Vagina (tissue), 1 donor: ENCODE results near the genes GTF3C4 and TSC1.

GRCh38 chr9:131866198-131866827 is 126.4 kb upstream of the RAPGEF1 start:
- PRO-cap = no peak
- RAMPAGE, long total RNA = start-site peak on the minus strand at chr9:131866529-131866587, 8 reads

DNA sequence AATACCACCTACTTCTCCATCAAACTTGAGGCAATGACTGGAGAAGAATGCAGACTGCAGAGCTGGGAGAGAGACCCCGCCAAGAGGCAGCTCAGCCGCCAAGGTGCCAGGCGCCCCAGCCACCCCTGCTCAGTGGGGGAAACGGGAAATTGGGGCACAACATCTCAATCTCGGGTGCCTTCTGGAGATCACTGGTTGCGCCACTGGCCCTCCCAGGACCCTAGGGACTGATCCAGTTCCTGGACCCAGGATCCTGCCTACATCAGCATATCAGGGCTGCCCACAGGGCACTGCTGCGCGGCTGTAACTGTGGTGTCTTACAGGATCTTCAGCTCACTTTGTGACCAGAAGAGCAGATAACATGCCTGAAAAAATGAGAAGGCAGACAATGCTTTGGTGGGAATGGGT is 135.1 kb upstream of the RAPGEF1 start:
- PRO-cap = no peak
- RAMPAGE, long total RNA = no peak

DNA sequence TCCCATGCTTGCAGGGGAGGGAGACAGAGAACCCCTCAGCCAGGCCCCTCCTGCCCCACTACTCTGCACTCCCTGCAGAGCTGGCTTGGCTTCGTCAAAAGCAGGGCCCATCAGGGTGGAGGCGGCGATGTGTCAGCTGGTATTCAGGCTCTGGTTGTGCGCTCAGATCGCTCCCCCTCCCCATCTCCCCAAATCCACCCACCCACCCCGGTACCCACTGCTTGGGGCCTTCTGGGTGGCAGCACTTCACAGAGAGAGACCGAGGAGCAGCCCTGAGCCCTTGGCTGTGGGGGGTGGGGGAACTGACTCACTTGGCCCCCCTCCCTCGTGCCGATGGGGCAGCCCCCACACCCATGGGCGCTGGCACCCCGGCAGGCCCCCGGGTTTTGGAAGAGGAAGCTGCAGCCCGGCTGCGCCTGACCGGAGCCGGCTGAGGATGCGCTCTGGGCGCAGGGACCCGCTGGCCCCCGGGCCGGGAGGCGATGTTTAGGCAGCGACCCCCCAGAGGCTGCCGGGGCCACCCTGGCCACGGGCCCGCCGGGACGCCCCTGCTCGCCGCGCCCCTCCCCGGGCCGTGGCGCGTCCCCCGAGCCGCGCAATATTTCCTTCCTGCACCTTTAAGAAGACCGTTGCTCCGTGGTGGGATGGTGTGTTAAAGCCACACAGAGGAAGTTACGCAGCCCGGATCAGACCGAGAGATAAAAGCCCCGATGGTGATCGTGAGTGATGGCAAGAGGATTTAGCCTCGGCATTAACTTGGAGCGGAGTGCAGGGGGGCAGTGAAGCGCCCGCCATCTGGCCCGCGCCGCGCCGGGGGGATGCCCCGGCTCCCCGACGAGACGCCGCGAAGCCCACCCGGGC is 627 bp upstream of the NTNG2 start:
- PRO-cap = no peak
- RAMPAGE, long total RNA = no peak

DNA sequence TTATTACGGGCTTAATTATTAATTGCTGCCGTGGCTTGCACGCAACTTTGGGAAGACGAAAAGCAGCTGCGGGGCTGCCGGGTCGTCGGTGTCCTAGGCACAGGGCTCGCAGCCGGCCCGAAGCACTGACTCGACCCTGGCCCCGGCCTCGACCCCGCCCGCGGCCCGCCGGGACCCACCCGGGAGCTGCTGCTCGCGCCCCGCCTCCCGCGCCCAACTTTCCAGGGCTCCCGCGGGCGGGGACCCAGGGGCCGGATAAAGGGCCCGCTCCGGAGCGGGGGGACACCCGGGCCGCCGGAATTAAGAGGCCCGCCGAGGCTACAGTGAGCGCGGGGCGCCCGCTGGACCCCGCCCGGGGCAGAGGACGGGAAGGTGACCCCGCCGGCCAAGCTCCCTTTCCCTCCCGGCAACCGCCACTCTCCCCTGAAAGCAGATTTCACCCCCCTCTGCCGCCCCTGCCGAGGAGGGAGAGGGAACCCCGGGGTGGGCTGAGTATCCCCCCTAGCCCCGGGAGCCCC is 1.3 kb downstream of the NTNG2 start:
- PRO-cap = no peak
- RAMPAGE, long total RNA = no peak

- PRO-cap = no peak
- RAMPAGE, long total RNA = no peak
These were observed 8.4 kb downstream of the NTNG2 start for GRCh38 chr9:132170219-132170598.

DNA sequence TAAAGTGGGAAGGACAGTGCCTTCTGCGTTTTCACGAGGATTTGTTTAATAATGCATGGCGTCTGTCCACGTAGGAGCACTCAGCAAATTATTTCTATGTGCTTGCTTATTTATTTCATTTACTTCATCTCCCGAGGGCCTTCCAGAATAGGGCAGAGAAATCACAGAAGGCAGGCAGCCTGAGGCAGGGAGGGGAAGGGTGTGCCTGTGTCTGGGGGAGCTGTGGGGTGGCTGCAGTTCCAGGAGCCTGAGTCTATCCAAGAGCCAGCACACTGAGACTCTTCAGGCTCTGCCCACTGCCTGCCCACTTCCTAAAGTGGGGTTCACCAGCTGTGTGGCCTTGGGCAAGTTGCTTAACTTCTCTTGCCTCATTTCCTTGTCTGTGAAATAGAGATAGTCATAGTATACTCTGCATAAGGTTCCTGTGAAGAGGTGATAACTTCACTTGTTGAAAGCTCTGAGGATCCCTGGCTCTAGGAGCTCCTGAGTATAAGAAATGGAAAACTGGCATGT is 55.3 kb downstream of the NTNG2 start:
- PRO-cap = no peak
- RAMPAGE, long total RNA = no peak

DNA sequence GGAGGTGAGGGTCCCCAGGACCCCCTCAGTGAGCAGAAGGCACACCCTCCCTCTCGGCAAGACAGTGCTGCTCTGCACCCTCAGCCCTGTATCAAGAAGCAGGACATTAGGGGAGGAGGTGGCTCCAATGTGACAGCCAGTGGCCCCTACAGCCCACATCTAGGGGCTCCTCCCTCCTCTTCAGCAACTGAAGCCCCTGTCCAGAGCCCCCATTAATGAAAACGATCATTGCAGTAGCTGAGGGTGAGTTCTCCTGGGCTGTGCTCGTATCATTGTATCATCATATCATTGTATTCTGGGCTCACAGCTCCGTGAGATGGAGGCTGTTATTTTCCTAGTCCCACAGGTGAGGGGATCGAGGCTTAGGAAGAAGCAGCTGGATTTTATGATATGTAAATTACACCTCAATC is 71.6 kb downstream of the NTNG2 start:
- PRO-cap = no peak
- RAMPAGE, long total RNA = no peak

GRCh38 chr9:132245140-132245505 is 83.3 kb downstream of the NTNG2 start:
- PRO-cap = unidirectional peak, minus-strand start at chr9:132245235
- RAMPAGE, long total RNA = no peak

DNA sequence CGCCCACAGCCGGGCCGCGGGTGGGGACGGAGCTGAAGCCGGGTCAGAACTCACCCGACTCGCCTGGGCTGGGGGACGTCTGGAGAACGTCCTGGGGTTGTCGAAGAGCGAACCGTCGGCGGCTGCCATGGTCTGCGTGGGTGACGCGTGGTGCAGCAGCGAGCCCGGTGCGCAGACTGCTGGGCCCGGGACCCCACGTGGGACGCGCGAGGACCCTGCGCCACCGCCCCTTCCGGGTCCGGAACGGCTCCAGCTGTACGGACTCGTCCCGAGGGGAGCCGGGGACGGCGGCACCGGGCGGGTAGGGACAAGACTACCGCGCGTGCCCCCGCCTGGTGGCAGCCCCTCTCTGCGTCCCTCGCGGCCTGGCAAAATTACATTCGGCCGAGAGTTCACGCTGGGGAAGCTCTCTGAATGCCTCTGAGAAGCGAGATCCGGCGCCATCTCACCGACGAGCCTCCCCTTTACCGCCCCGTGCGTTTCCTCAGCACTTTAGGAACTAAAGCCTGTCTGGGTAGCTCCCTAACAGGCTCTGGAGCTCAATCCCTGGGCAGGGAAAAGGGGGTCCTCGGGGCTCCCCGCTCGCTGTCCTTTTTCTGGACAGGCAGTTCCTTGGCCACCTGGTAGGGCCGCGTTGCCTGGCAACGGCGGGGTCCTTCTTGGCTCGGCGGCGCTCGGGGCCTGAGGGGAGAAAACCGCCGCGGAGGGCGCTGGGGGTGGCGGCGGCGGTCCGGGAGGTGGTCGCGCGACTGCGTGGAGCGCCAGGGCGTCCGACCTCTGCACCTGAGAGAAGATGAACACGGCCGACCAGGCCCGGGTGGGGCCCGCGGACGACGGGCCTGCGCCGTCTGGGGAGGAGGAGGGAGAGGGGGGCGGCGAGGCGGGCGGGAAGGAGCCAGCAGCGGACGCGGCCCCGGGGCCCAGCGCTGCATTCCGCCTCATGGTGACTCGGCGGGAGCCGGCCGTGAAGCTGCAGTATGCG is at the start of gene GTF3C4:
GTF3C4 (plus strand) TSS at position 659 of the 982 bp plus-strand sequence.
- PRO-cap = bidirectional peak, plus-strand start at position 276 of the sequence, minus-strand start at position 178 of the sequence; bidirectional peak, plus-strand start at position 701 of the sequence, minus-strand start at position 596 of the sequence
- RAMPAGE, long total RNA = start-site peak on the minus strand centred at position 165 of the sequence, 33 bp wide, 76 reads; start-site peak on the plus strand centred at position 688 of the sequence, 56 bp wide, 28 reads

- PRO-cap = no peak
- RAMPAGE, long total RNA = no peak
These were observed 84.0 kb downstream of the AK8 start for GRCh38 chr9:132794090-132794530.

- PRO-cap = no peak
- RAMPAGE, long total RNA = no peak
These were observed 1.3 kb downstream of the SPACA9 start for GRCh38 chr9:132879821-132880591.

GRCh38 chr9:132894385-132894855 is 15.7 kb downstream of the SPACA9 start:
- PRO-cap = no peak
- RAMPAGE, long total RNA = no peak

DNA sequence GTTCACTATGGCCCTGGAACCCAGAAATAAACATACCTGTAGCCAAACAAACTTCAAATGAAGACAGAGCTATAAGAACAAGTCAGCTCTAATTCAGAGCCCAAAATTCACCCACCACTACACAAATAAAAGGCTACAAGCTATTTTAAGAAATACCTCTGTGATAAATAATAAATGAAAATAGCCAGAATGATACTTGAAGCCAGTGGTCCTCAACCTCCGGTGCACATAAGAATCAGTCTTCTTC is 2.4 kb downstream of the TSC1 start:
- PRO-cap = no peak
- RAMPAGE, long total RNA = no peak

DNA sequence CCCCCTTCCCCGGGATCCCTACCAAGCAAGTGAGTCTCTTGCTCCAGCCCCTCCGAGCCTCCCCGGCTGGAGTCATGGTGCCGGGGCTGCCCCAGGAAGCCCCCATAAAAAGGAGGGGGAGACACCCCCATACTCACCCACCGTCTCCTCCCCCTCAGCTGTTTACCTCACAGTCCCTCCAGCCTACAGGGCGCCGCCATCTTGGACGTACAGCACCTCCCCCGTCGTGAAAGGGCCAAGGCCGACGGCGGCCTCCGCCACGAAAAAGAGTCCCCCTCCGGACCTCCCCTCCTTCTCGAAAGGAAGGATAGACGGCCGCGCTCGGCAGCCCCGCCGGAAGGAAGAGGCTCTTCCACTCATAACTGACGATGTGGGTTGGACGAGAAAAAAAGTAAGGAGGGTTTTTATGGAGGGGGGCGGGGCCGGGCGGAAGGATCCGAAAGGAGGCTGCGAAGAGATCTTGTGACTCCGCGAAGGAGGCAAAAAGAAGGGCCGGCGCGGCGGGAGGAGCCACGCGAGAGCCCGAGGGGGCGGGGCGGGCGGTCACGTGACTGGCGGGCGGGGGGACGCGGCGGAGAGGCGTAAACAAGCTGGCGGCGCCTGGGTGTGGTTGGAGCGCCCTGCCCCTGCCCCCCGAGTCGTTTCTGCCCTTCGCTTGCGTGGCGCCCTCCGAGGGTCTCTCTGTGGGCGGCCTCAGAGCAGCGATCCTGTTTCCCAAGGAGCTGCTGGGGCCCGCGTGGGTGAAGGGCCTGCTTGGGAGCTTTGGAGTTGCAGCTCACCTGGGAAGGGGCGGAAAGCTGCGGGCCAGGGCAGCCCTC is at the start of gene TSC1:
TSC1 (minus strand) TSS at position 211 of the 818 bp plus-strand sequence.
- PRO-cap = bidirectional peak, plus-strand start at position 550 of the sequence, minus-strand start at position 211 of the sequence
- RAMPAGE, long total RNA = start-site peak on the minus strand centred at position 216 of the sequence, 27 bp wide, 340 reads

DNA sequence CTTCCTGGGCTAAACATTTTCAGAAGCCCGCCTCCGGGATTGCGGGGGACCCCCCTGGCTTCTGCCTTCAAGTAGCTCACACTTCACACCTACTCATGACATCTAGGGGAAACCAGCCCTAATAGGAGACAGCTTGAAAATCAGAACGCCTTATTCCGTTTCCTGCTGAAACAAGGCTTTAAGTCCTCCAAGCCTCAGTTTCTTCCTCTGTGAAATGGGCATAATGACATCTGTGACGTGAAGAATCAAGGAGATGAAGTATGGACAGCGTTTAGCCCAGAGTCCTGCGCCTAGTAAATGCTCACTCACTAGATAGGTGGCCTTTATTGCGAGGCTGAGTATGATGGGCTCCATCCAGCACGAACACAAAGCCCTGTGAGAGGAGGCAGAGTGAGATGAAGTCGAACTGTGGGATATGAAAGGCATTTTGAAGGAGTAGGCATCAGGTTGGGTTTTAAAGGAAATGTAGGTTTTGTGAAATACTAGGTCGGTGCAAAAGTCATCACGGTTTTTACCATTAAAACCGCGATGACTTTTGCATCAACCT is 881 bp upstream of the TSC1 start:
- PRO-cap = no peak
- RAMPAGE, long total RNA = no peak

- PRO-cap = no peak
- RAMPAGE, long total RNA = no peak
These were observed 6.0 kb upstream of the CEL start for GRCh38 chr9:133055708-133056247.

DNA sequence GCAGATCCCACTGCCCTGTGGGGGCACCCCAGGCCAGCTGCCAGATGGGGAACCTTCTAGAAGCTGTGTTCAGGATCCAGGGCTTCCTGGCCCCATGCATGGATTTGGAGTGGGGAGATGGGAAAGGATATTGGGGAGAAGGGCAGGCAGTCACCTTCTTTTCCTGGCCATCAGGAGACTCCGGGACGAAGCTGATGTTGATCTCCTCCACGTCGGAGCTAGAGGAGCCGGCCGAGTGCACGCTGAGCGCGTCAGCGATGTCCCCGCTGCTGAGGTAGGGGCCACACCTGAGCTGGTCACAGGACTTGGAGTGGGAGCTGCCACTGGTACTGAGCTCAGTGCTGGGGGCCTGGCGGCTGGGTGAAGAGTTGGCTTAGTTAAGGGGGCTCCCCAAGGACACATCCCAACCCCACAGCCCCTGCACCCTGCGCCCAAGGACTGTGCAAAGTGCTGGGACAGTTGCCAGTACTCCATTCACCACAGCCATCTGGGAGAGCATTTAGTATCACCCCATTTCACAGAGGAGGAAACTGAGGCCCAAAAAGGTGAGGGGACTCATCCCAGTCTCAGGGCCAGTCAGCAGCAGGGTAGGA is 19.2 kb downstream of the RALGDS start:
- PRO-cap = no peak
- RAMPAGE, long total RNA = no peak

GRCh38 chr9:133121928-133122503 is 976 bp upstream of the RALGDS start:
- PRO-cap = no peak
- RAMPAGE, long total RNA = no peak

DNA sequence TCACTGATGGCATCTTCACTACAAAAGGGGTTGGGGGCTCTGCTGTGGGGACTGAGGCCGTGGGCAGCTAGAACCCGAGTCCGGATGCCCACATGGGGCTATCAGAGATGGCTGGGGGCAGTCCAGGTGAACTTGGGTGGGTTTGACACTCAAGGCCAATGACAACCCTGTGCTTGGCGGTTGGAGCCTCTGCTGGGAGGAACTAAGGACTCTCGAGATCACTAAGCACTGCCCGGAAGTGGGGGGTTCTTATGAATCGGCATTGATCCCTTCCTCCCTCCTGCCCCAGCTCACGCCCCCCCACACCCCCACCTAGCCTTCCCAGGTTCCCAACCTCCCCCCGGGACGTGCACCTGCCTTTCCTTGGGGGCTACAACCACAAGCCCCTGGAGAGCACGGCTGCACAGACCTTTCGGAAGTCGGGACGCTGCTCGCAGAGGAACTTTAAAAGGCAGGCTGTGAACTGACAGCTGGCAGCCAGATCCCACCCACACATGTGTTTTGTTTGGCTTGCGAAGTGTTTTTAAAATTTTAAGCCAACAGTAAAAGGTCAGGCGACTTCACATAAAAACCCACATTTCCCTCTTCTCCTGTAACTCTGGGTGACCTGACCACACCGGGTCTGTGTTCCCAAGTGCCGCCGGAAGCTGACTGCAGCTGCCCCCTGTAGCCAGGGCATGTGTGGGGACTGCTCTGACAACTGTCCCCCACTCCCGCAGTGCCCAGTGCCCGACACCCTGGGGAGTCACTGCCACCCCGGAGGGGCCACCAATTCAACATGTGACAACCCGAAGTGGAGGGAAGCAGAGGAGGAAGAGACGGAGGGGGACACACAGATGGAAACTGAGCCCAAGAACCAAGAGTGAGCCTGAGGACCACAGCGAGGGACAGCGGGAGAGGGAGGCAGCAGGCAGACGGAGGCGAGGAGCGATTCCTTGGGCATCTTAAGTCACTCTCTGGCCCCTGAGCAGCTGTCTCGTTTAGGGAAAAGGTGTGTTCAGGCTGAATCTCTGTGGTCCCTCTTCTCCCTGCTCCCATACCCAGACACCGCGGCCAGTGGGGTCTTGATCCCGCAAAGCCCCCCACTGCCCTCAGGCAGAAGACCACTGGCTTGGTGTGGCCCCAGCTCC is 5.2 kb upstream of the RALGDS start:
- PRO-cap = no peak
- RAMPAGE, long total RNA = no peak

GRCh38 chr9:133135186-133136008 is 14.4 kb upstream of the RALGDS start:
- PRO-cap = unidirectional peak, minus-strand start at chr9:133135589
- RAMPAGE, long total RNA = start-site peak on the plus strand at chr9:133135731-133135737, 11 reads